Umbilical cord (tissue), 2 donors: ENCODE measurements around a stretch of chr12.

- RAMPAGE, long total RNA, result no peak
These were observed 545.1 kb upstream of the ATP2B1 start for GRCh38 chr12:90253761-90254137.

- RAMPAGE, long total RNA, result no peak
These were observed 27.1 kb upstream of the LUM start for GRCh38 chr12:91138284-91138910.

- RAMPAGE, long total RNA, result no peak
These were observed 34.4 kb upstream of the LUM start for GRCh38 chr12:91145460-91146416.

- RAMPAGE, long total RNA, result no peak
These were observed 92.2 kb upstream of the DCN start for GRCh38 chr12:91274689-91275362.

- RAMPAGE, long total RNA, result no peak
These were observed 396.2 kb upstream of the DCN start for GRCh38 chr12:91578780-91579175.

GRCh38 chr12:91778080-91778463 lies 367.6 kb downstream of the BTG1 start:
- RAMPAGE, long total RNA, result no peak

DNA sequence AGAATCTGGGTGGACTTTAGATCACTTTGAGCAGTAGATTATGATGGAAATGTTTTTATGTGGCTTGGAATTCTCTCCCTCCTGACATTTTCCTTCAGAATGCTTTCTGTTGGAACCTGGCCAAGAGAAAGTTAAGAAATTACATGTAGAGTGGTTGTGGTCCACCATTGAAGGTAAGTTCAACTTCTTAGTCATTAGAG lies 311.2 kb downstream of the BTG1 start:
- RAMPAGE, long total RNA, result no peak

DNA sequence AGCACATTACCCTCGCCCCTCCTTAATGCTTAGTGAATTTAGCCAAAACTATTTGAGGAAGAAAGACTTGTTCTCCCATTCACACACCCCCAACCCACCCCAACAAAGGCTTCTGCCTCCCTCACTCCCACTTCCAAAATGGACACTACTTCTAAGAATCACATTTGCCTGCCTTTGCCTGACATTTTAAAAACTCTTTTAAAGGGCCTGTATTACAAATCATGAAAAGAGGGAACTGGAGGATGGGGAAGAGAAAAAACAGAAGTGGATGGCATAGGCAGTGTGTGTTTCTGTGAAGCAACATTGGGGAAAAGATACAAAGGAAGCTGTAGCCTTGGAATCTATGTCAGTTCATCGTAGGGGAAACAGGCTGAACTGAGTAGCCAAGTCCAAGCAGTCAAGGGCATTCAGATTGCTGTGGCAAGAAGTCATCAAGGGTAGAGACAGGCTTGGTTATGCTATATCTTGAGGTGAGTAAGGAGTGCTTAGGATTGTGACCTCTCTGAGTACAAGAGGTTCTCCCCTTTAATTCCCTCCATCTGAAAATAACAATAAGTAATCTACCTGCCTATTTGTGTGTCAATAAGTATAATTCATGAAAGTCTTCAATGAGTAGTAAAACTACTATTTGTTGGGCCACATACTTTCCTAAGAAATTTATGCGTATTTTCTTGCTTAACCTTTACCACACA lies 273.8 kb downstream of the BTG1 start:
- RAMPAGE, long total RNA, result no peak

DNA sequence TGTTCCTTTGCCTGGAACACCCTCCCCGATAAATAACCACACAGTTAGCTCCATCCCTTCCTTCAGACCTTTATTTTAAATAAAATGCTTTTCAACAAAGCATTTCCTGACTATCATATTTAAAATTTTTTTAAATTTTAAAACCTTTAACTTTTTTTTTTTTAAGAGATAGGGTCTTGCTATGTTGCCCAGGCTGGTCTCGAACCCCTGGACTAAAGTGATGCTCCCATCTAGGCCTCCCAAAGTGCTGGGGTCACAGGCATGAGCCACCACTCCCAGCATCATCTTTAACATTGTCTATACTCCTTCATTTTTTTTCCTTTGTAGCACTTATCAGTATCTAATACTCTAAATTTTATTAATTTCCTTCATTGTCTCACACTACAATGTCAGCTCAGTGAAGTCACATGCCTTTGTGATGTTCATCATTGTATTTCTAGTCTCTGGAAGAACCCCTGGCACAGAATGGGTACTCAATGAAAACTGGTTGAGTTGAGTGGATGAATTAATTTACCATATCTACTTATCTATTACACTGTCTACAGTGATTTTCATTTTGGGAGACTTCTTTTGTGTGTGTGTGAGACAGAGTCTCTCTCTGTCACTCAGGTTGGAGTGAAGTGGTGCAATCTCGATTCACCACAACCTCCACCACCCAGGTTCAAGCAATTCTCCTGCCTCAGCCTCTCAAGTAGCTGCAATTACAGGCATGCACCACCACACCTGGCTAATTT lies 48.3 kb downstream of the BTG1 start:
- RAMPAGE, long total RNA, result no peak

DNA sequence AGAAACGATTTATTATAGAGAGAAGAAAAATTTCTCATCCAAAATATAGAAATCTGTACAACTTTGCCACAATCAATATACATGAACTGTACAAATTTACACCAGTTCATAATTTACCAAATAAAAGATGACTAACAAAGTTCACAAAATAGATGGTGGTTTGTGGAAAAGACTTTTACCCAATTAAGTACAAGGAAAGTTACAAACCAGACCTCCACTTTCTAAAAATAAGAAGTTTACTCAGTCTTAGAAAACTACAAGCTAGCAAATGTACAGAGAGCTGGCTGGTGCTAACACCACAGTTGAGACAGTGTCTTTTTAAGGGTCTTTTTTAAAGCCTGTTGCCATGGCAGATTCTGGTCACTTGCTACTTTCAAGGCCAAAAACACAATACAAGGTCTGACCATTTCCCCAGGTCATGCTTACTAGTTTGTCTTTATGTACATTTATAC lies 2.5 kb downstream of the BTG1 start:
- RAMPAGE, long total RNA, result no peak

DNA sequence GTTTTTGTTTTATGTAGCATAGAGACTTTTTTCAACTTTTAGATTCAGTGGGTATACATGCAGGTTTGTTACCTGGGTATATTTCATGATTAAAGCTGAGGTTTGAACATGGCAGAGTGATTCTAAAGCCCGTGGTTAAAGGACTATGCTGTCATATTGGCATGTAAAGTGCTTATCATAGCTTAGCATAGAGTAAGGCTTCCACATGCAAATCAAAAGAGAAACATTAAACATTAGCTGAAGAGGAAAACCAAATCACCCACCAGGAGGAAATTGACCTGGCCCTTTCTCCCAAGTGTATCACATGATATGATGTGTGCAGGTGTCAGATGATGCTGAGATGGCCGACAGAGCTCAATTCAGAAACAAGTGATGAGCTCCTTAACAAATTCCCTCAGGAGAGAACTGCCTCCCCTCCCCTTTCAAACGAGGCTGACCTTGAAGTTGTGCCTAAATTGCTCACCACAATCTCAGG lies 217.1 kb upstream of the BTG1 start:
- RAMPAGE, long total RNA, result no peak

DNA sequence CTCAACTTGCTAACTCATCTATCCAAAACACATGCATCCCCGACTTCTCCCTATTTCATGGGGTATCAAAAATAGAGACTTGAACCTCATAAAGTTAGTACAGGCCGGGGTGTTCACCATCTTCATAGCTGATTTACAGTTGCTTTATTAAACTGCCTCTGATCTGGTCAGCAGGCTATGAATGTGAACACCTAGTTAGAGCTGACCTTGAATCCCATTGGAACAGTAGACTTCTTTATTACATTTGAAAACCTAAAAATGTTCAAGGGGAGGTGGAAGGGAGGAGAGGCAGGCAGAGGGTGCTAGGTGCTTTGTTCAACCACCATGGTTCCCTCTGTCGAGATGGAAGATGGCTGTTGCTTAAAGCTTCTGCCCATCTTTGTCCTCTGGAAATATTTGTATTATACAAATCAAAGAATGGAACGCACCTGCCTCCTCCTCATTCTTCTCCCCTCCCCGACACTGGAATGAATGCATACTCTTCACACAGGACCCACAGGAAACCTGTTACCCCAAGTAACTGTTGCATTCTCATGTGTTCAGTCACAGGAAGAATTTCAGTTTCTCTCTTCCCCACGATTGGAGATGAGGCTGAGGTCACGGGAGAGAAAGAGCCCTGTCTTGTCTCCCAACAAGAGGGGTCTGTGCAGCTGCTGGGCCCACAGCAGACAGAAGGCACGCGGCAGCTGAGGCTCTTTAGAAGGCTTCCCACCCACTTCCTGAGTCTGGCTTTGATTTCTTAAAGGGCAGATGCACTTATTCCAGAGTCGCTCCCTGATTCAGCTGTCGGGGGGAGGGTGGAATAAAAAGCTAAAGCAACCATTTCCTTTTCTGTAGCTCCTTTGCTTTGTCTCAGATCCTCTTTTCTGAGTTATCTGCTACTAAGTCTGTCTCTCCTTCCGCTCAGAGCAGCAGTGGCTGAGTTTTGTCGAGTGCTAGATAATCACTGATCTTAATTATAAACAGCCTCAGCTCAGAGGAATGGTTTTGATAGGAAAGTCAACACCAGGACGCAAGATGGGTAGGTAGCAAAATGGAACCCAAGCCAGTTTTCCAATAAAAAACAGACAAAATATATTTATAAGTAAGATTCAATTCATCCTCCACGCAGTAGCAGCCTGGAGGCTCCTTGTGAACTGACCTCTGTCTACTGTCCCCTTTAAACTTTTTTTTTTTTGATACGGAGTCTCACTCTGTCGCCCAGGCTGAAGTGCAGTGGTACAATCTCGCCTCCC lies 217.9 kb upstream of the BTG1 start:
- RAMPAGE, long total RNA, result no peak

- RAMPAGE, long total RNA, result no peak
These were observed 254.4 kb upstream of the BTG1 start for GRCh38 chr12:92399889-92400613.

DNA sequence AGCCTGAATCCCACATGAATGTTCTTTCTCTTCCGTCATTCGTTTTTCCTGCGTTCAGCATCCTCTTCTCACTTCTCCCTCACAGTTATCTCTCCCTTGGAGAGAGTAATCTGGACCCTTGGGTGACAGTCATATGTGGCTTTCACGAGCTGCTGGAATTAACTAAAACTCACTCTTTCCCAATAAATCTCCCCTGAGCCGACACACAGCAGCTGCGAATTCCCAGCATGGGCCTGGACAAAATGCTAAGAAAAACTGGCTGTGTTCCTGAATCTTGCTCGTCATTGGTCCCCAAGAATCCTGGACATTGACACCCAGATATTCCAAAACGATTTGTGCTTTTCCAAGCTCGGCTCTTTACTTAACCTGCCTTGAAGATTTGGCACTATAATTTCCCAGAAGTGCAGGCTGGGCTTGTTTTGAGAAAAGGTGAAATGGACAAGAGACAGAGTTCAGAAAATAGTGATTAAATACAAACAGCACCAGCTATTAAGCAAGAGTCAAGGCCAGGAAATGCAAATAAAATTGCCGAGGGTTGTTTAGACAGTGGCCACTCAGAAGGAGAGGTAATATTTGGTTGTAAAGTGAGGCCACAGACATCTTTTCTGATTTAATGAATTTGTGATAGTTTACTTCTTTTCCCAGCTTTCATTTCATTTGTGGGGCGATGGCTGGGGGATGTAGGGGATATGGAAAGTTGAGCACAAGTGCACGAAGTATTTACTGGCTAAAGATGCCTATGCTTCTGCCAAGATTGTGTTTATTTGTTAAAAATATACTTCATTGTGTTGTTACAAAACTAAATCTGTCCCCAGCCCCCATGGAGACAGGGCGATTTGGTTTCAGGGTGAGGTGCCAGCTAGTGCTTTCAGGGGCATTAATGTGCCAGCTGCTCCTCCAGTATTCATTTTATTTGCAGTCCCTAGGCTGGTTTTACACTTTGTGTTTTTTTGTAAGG lies 199.2 kb upstream of the PLEKHG7 start:
- RAMPAGE, long total RNA, result no peak

- RAMPAGE, long total RNA, result no peak
These were observed 100.6 kb upstream of the PLEKHG7 start for GRCh38 chr12:92602246-92602619.

GRCh38 chr12:92754204-92755015 lies 51.6 kb downstream of the PLEKHG7 start:
- RAMPAGE, long total RNA, result no peak

DNA sequence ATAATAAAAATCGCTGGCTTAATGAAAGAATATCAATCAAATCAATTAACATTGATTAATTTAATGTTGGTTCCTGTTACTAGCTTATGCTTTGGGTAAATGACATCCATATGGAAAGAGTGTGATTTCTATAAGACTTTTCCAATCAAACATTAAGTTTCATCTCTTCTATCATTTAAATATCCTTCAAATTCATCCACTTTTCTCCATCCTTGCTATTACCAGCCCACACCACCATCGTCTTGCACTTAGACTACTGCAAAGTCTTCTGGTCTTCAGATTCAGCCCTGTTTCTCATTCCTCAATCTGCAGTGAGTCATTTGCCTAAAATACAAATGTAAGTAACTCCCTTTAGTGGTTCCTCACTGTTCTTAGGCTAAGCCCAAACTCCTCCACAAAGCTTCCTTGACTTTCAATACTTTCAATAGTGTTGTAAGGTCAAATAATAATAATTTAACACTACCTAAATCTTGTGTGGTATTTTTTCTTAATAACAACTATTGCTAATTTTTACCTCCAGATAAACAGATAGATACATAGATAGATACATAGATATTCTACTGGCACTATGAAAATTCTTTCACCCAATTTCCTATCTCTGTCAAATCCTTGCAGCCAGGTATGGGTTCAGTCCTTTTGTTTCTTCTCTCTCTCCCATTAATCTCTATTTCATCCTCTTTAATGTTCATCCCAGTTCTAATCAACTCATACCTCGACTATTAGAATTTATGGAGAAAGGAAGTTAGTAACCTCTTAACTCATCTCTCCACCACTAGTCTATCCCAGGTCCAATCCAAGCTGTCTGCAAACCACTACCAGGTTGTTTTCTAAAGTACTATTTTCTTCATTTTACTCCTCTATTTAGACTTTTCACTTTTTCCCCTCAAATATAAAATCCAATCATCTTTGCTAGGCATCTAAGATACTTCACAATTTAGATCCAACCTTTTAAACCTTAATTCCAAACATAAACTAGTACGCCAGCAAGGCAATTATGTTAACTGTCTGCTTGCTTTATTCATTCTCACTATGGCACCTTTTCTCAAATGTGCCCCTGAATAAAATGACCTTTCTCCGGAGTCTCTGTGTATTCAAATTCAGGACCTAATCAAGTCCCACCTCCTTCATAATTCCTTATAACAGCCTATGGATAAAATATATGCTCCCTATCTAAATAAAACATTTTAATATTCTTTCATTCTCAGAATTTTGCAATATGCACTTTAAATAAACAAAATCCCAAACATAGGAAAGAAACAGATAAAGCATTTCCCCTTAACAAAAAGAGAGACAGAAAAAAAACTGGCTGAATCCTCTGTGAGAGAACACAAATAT lies 83.6 kb downstream of the PLEKHG7 start:
- RAMPAGE, long total RNA, result no peak

DNA sequence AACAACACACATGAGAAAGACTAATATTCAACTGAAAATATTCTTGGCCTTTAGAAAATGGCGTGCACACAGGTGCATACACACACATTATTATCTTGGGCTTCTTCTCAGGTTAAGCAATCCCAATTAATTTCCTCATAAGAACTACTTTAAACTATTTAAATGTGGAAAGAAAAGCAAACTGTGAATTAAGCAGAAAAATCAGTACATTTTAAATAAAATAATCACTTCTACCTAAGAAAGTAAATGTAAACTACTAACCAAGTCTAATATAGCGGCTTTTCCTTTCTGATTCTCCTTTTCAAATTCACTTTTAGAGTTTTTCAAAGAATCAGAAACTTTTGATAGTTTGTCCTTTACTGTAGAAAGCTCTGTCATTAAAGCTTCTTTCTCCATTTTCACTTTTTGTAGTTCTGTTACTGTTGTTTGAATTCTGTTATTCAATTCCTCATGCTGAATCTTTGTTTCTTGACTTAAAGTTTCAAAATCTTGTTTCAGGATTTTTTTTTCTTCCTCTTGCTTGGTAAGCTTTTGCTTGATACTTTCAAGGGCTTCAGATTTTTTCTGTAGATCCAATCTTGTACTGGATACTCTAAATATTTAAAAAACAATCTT lies 99.5 kb downstream of the PLEKHG7 start:
- RAMPAGE, long total RNA, result no peak

GRCh38 chr12:92899157-92900084 lies 29.7 kb downstream of the EEA1 start:
- RAMPAGE, long total RNA, result no peak

DNA sequence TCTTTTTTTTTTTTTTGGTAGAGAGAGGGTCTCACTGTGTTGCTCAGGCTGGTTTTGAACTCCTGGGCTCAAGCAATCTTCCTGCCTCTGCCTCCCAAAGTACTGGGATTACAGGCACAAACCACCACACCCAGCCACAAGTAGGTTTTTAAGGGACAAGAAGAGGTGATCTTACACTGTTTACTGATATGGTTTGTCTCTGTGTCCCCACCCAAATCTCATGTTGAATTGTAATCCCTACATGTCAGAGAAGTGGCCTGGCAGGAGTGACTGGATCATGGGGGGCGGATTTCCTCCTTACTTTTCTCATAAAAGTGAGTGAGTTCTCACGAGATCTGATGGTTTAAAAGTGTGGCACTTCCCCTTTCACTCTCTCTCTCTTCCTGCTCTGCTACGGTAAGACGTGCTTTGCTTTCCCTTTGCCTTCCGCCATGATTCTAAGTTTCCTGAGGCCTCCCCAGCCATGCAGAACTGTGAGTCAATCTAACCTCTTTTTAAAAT lies 11.9 kb upstream of the EEA1 start:
- RAMPAGE, long total RNA, result no peak